ENCODE results near the genes UPF2 and MCM10.

- PRO-cap, 2 experiments, result no peak in any of the 2 experiments
These were observed 186.9 kb downstream of the CELF2 start for GRCh38 chr10:11204372-11205121.

DNA sequence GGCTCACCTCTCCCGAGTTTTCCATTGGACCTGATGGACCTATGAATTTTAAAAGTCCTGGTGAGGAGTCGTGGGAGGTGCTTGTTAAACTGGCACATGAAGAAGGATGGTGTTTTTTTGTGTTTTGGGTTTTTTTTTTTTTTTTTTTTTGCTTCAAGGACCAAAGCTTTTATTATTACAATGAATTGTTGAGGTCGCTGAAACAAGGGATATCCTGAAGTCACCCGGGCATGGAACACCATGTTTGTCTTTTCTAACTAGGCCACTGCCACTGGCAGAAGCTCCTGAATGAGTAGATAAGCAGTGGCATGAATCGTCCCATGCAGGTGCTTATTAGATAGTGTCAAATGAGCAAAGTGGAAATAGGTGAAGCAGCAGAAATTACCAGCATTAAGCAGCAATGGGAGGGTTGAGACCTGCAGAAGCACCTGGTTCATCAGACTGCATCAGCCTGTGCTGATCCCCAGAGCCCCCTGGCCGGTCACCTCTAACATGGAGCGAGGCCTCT, 195.0 kb downstream of the CELF2 start:
- PRO-cap, 2 experiments, result no peak in any of the 2 experiments

DNA sequence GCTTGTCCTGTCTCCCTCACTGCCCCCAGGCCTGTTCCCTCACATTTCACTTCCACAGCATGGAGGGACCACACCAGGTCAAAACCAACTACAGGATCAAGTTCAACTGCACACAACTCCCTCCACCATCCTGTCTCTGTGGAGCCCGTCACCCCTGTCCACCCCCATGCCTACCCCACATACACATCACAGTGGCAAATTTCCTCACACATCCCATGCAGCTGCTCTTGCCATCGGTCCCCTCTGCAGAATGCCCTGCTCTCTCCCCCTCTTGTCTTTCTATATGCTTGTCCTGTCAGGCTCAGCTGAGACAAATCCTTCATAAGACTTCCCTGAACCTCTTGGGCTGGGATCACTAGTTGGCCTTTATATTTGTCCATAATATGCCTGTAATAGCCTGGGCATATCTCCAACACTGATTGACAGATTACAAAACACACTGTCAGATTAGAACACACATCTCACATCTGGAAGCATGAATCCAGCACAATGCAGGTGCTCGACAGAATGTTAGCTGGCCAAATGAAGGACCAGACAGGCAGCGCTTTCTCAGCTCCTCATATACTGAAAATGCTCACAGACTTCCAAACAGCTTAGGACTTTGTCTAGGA, 153.9 kb downstream of the USP6NL start:
- PRO-cap, 2 experiments, result no peak in any of the 2 experiments

DNA sequence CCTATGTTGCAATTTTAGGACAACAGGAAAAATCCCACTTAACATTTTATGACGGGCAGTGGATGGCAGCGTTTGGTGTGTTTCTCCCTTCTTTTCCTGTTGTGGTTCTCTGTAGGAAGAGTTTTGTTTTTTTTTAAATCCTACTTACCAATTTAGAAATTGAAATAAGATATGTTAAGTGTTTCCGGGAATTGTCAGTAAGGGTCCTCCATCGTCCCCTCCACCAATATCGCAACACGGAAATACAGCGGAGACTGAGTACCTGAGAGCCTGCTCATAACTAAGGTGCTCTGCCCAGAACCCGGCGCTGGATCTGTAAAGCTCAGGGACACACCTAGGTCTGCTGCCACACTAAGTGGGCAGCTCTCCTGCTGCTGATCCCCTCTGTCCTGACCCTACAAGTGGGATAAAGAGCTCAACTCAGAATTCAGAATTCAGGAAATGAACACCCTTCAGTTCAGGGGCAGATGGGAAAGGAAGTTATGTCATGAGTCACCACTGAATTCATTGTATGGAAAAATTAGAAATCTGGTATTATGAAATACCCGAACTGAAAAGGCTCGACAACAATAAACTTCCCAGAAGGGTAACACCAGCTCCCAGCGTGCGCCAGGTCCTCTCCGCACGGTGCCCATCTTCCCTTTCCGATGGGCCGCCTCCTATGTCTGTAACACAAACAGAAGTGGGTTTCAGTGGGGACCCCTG, 9.1 kb upstream of the PROSER2 start:
- PRO-cap, 2 experiments, result no peak in any of the 2 experiments

GRCh38 chr10:11831478-11831993, 8.4 kb downstream of the PROSER2 start:
- PRO-cap, 2 experiments, result no peak in any of the 2 experiments

DNA sequence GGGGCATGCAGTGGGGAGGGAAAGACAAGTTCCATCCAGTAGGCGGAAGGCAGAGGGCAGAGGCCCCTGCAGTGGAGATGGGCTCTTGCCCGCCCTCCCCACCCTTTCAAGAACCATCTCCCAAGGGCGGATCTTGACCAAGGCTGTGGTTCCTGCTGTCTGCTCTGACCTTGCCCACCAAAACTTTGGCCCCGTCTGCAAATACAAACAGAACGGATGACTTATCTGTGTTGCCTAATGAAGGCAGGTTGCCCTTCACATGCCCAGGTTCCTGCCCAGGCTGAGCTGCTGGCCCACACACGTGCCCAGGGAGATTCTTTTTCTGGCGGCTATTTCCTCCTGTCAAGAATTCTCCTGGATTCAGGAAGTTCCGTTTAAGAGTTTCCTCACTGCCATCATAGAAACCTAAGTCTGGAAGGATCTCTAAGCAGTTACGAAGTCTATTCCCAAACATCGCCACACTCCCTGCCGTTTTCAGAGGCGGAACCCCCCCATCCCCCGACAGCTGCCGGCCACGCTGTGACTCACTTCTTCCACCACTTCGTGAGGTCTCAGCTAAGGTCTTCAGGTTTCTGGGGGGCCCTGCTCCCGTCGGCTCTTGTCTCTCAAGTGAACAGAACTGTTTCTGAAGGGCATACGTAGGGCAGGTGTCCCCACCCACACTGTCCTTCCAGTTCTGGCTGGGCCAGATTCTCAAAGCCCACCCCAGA, 78.4 kb downstream of the PROSER2 start:
- PRO-cap, 2 experiments, result no peak in any of the 2 experiments

DNA sequence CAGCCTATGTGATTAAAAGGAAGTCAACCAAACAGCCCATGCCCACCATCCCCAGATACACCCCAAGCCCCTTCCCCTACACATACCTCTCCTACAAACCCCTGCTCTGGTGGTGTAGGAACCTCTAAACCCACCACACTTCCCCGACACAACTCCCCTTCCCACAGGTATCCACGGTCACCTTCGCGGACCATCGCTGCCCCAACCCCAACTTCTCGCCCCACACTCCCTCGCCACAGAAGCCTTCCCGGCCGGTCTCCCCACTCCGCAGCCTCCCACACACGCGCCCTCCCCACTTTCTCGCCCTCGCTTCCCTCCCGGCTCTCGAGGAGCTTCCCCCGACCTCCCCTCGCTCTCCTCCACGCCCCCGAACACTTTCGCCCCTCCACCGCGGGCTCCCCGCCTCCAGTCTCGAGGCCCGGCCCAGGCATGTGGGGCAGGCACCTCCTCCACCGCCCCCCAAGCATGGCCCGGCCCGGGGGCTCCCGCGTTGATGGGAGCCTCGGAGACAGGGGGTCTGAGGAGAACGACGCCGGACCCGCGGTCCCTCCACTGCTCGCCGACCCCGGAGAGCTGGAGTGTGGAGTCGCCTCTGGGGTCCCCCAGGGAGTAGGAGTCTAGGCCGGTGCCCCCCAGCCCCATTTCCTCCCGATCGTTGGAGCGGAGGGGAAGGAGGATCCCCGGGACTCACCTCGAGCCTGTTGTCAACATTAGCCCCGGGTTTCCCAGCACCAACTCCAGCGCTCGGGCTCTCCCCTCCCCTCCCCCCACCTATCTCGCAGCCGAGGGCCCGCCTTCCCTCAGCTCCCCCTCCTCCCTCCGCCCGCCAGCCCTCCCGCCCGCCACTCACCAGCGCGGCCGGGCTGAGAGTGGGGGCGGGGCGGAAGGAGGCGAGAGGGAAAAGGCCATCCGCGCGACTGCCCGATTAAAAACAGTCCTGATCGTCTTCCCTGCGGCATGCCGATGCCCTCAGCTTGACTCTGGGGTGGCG, at the start of gene UPF2:
Gene UPF2, minus strand, starts transcription at position 746 of the 991 bp plus-strand sequence.
- PRO-cap, 2 experiments, result peak in 2 of 2 experiments; most common plus-strand start position 866 of the sequence (in 2); most common minus-strand start position 727 of the sequence (in 1)

- PRO-cap, 2 experiments, result no peak in any of the 2 experiments
These were observed 54.3 kb downstream of the CDC123 start for GRCh38 chr10:12250142-12250809.

DNA sequence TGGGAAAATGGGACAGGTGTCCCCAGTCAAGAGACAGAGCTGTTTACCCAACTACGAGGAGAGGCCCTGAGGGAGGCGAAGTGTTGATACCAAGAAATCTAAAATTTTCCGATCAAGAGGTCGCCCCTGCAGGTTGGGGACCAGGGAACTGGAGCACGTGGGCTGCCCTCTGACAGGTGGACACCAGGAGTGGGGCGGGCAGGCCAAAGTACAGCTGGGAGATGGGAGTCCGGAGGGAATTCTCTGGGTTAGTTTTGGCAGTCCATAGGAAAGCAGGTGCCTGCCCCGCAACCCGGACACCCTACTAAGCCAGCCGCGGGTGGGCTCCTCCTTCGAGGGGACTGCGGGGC, 1.0 kb upstream of the CAMK1D start:
- PRO-cap, 2 experiments, result peak in 1 of 2 experiments; most common plus-strand start position 251 of the sequence (in 1)

GRCh38 chr10:12405784-12406176, 56.4 kb downstream of the CAMK1D start:
- PRO-cap, 2 experiments, result no peak in any of the 2 experiments

GRCh38 chr10:12598910-12599690, 249.8 kb downstream of the CAMK1D start:
- PRO-cap, 2 experiments, result no peak in any of the 2 experiments

GRCh38 chr10:12602506-12602863, 253.1 kb downstream of the CAMK1D start:
- PRO-cap, 2 experiments, result no peak in any of the 2 experiments

- PRO-cap, 2 experiments, result no peak in any of the 2 experiments
These were observed 265.9 kb downstream of the CAMK1D start for GRCh38 chr10:12615304-12615606.

DNA sequence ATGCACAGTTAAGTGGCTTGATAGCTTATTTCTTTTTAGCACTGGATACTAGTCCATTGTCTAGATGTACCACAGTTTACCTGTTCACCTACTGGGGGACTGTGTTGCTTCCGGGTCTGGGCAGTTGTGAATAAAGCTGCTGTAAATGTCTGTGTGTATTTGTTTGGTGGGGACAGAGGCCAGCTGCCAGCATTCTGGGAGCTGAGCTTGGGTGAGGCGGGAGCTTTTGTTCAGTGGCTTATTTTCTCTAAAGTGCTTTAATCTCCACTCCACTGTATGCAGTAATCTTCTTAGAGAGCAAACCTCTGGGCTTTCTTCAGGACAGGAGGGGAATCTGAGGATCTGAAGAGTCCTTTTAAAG, 279.6 kb downstream of the CAMK1D start:
- PRO-cap, 2 experiments, result peak in 1 of 2 experiments; most common plus-strand start position 192 of the sequence (in 1)

GRCh38 chr10:12720362-12720770, 281.1 kb downstream of the CCDC3 start:
- PRO-cap, 2 experiments, result no peak in any of the 2 experiments

DNA sequence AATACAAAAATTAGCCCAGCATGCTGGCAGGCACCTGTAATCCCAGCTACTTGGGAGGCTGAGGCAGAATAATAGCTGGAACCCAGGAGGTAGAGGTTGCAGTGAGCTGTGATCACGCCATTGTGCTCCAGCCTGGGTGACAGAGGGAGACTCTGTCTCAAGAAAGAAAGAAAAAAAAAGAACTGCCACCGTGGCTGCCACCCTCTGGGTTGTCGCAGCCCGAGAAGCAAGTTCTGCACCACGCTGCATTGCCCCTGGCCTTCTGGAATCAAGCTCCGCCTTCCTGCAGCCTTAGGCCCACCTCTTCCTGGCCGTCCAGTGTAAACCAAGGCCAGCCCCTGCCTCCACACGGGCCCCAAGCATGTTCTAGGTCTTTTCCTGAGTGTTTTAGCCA, 189.1 kb downstream of the CCDC3 start:
- PRO-cap, 2 experiments, result no peak in any of the 2 experiments

DNA sequence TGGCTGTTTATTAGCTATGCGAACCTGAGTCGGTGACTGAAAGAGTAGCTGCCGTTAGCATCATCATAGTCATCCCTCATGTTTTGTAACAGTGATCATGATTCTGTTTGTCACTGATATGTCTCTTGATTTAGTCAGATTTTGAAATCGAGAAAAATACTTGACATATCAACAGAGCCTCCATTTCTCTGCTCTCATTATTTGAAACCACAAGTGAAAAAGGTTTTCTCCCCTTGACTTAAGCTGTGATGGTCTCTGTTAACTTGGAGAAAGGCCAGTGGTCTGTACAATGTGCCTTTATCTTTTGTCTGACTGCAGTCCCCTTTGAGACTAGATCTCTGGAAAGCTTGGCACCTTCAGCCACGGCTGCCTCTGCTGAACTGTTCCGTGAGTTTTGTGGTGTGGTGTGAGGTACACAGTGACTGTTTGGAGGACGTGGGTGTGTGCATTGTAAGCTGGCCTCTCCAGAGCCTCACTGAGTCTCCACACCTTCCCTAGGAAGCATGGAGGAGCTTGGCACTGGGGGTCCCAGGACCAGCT, 18.3 kb downstream of the OPTN start:
- PRO-cap, 2 experiments, result no peak in any of the 2 experiments

- PRO-cap, 2 experiments, result no peak in any of the 2 experiments
These were observed 24.4 kb upstream of the MCM10 start for GRCh38 chr10:13136982-13137403.

DNA sequence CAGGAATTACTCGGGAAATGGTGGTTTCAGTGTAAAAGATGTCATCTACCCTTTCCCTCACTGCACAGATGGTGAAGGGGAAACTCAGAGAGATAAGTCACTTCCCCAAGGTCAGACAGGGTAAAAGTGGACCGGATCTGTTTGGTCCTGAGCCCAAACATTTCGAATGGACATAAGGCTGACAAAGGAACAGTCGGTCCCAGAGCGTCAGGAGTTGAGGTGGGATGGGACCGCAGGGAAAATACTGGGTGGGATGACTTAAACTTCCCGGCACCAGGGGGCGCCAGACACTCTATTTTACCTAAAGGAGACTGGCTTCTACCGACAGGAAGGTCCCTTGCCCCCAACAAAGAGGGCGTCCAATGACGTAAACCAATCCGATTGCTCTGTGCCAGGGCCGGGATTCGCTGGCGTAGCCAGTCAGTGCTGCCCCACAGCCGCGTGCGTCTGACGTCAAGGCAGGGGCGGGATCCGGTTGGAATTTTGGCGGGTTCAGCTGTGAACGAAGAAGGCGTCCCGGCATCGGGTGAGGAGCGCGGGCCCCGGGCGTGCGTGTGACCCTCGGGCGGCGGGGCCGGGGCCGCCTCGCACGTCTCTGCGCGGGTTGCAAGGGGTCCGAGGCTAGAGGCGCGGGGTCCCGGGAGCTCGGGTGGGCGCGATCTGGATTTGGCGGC, at the start of gene MCM10:
Gene MCM10, plus strand, starts transcription at position 478 of the 674 bp plus-strand sequence.
- PRO-cap, 2 experiments, result peak in 2 of 2 experiments; most common plus-strand start position 499 of the sequence (in 1); most common minus-strand start position 216 of the sequence (in 1)

DNA sequence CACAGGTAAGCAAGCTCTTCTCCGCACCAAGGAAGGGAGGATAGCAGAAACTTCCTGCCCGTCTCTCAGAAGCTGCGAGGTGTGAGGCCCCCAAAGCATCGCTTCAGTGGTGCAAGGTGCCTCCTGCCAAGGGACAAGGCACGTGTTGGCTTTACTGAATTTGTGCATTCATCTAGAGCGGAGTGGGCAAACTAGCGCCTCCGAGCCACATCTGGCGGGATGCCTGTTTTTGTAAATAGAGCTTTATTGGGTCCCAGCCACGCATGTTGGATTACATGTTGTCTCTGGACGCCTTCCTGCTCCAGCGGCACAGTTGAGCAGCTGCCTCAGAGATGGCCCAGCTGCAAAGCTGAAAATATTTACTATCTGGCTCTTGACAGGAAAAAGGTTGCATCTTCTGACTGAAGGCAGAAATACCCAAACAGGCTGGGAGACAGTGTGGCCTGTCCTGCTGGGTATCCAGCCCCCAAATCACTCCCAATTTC, 27.6 kb downstream of the PHYH start:
- PRO-cap, 2 experiments, result no peak in any of the 2 experiments

Data from Colon Carcinoma Metastatic in the Lung (tissue), 2 donors.